Daoy (cell line): ENCODE results near the gene BIN2.

GRCh38 chr12:51240523-51241768 is 2.3 kb downstream of the DAZAP2 start:
- RAMPAGE, long total RNA: no peak

DNA sequence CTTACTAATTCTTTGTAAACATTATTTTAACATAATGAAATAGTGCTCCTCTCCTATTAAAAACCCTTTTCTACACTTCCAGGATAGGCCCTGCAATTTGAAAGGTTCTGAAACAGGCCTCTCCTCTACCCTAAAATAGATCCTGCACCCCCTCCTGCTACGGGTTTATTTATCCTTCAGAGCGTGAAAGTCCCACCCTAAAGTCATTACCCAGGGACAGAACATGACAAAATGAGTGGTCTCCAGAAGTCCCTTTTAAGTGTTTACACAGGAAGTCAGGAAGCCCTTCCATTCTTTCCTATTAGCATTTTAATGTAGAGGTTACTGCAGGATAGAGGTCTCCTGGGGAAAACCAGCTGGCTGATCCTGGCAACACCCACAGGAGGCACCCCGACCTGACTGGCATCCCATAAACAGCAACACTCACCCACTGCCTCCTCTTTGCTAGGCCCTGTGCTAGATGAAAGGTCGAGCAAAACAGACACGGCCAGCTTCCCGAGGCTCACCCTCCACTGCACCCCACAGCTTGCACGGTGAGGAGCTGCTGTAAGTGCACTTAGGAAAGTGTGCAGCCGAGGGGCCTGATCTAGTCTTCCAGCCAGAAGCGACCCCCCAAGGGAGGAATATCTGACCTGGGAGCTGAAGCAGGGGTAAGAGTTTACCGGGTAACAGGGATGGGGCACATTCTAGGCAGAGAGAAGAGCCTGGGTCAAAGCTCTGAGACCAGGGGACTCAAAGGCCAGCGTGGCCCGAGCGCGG is 8.9 kb downstream of the DAZAP2 start:
- RAMPAGE, long total RNA: no peak

- RAMPAGE, long total RNA: no peak
These were observed 5.0 kb downstream of the BIN2 start for GRCh38 chr12:51318818-51319517.

DNA sequence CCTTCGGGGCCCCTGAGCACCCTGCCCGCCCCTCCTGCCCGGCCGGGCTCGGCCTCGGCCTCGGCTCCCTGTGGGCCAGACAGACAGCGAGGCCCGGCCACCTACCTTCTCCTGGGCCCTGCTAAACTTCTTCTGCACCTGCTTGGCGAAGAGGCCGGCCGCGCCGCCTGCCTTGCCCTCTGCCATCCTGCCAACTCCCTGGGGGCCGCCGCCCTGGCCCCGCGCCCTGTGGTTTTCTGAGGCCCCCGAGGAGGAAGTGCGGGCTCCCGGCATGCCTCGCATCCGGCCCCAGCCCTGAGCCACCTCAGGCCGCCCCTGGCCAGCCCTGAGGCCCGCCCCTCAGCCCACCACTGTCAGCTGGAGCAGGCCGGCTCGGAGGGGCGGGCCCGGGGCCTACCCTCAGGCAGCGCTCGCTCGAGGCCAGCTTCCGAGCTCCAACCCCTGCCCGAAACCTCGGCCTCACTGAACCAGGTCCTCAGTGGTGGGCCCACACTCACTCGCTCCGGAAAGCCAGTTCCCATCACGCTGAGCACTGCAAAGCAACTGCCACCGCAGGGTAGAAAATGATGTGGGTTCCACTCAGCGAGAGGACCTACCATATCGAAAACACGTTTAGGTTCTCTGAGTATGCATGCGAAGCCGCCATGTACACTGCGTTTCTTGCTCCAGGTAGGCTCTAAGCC is at the start of gene BIN2:
Gene BIN2, minus strand, starts transcription at position 258 of the 683 bp plus-strand sequence.
- RAMPAGE, long total RNA: no peak

DNA sequence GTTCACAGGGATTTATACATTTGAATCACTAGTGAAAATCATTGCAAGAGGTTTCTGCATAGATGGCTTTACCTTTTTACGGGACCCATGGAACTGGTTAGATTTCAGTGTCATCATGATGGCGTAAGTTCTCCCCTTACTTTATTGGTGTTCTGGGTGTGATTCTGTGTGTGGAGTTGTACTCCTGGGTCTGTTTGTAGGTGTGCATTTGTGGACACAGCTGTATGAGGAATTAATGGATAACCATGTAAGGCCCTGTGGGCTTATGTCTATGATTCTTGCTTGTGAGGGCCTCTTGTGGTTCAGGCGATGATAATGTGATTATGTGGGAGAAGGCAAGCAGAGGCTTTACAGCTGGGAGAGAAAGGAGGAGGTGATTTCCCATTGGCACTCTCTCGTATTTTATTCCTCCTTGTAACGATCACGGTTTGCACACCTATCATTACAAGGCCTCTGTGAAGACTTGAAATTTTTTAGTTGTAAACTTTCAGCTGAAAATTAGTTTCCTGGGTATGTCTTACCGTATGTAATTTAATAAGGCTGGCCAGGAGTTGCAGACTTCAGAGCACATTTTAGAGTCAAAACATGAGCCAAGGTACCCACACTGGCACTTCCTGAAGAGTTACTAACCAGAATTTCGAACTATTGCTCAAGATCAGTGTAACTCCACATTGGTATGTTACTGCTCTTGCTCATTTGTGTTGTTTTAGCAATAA is 96.2 kb downstream of the SCN8A start:
- RAMPAGE, long total RNA: no peak

DNA sequence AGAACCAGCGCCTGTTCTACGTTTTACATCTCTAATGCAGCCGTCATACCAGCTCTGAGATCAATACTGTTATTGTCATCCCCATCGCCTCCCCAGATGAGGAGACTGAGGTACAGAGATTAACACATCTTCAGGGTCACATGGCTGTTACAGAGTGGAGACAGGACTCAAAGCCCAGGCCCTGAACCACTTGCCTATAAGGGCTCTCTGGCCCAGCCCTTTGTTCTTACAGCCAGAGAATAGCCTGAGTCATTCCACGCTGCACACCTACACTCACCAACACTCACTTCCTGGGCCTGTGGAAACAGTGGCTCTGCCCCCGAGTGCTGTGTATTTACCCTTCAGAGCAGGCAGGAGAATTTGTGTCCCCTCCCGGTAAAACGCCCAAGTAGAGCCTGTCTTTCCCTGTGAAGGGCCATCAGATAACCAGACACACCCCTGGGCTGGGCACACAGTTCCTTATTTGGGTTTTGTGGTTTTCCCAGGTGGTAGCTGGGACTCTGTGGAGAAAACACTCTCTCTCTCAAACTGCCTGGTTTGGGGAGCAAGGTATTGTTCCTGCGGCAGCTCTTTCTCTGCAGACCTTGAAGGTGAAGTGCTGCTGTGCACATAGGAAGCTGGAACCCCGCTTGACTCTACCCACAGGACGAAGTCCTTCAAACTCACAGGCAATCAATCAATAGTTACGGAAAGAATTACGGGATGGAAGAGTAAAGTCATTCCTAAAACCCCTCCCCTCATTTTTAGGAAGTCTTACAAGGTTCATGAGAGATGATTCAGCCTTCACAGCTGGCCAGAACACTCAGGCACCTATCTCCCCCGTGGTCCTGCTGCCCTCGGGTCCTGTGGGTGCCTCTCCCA is 13.3 kb upstream of the TMDD1 start:
- RAMPAGE, long total RNA: no peak

DNA sequence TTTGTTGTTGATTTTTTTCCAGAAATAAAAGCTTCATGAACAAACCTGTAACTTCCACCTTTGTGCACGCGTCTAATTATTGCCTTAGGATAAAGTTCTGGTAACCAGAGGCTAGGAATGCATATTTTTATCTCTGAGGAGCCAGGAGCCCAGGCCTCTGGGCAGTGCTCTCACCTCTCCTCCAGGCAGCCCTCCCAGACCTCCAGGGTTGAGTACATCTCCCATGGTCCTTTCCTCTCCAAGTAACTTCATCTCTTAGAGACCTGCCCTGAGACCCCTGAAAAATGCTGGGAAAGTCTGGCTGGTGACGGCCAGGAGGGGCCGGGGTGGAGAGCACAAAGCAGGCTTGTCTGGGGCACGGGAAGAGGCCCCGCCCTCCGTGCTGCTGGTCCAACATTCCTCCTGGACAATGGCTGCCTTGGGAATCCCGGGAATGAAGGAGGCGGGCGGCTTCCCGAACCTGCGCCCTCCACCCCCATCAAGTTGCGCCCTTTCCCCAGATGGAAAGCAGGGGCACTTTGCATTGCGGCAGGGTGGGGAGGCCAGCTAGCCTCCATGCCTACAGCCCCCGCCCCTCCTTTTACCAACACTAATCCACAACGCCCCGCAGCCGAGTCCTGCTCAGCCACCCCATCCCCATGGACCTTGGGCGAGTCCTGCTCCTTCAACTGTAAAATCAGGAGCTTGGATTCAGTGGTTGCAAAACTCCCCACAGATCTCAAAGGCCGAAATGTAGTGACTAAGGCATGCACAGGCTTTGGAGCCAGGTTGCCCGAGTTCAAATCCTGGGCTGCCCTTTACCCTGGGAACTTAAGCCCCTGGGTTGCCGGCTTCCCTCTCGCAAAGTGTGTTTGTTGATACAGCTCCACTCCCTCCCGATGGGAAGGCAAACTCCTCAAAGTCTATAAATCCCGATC is 7.4 kb upstream of the FIGNL2 start:
- RAMPAGE, long total RNA: no peak

- RAMPAGE, long total RNA: no peak
These were observed 2.4 kb upstream of the ACVRL1 start for GRCh38 chr12:51904750-51905401.

GRCh38 chr12:51909953-51910500 is 2.7 kb downstream of the ACVRL1 start:
- RAMPAGE, long total RNA: no peak

- RAMPAGE, long total RNA: no peak
These were observed 6.0 kb downstream of the ACVRL1 start for GRCh38 chr12:51913067-51913953.

DNA sequence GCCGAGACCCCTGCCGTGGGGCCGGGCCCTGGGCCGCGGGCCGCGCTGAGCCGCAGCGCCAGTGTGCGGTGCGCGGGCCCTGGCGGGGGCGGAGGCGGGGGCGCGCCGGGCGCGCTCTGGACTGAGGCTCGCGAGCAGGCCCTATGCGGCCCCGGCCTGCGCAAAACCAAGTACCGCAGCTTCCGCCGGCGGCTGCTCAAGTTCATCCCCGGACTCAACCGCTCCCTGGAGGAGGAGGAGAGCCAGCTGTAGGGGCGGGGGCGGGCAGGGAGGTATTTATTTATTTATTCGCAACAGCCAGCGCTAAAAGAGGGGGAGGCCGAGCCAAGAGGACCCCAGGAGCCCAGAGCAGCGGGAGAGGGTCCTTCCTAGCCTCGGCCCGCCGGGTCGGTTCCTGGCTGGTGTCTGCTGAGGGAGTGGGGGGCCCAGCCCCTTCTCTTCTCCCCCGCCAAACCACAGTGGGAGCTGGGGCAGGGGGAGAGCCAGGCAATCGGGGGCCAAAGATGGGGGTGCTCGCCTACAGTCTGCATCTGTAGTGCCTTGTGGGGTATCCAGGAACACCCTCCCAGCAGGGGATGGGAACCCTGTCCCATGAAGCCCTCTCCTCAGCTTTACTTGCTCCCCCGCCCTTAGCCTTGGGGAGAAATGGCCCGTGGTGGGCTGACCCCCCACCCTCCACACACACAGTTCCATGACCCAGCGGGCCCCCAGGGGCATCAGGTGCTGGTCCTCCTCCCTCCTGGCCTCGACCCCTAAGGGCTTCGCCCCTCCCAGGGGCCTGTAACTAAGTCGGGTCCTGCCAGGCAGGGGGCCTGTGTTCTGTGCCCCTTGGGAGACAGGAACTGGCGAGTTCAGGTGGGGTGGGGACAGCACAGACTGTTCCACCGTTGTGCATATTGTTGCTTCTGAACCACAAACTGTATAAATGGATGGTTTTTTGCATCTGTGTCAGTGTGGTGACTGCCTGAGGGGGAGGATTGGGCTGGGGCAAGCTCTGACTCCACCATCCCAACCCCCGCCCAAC is 8.5 kb downstream of the TAMALIN start:
- RAMPAGE, long total RNA: no peak

GRCh38 chr12:52022998-52023268 is 16.2 kb downstream of the TAMALIN start:
- RAMPAGE, long total RNA: no peak

DNA sequence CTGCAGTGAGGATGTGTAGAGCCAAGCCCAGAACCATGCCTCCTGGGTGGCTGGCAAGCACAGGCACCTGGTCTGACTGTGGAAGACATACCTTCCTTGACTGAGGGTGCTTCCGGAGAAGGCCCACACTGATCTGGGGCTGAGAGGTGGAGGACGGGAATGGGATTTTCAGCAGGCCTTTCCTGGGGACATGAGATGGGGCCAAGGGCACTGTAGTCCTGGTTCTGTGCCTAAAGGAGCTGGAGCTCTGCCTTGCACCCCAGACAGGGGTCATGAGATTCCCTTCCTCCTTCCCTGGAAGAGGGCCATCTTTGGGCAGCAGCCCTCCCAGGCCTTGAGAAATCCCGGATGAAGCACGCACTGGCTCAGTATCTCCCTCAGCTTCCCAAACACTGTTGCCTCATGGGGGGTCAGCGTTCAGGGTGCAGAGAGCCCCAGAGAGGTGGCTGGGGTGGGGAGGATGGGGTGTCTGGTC is 8.6 kb upstream of the NR4A1 start:
- RAMPAGE, long total RNA: no peak

- RAMPAGE, long total RNA: no peak
These were observed 8.2 kb upstream of the NR4A1 start for GRCh38 chr12:52043056-52043413.

DNA sequence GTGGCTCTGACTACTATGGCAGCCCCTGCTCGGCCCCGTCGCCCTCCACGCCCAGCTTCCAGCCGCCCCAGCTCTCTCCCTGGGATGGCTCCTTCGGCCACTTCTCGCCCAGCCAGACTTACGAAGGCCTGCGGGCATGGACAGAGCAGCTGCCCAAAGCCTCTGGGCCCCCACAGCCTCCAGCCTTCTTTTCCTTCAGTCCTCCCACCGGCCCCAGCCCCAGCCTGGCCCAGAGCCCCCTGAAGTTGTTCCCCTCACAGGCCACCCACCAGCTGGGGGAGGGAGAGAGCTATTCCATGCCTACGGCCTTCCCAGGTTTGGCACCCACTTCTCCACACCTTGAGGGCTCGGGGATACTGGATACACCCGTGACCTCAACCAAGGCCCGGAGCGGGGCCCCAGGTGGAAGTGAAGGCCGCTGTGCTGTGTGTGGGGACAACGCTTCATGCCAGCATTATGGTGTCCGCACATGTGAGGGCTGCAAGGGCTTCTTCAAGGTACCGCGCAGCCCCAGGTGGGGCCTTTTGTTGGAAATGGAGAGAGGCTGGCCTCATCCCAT is 3.5 kb downstream of the NR4A1 start:
- RAMPAGE, long total RNA: no peak

GRCh38 chr12:52146649-52148049 is 44.7 kb downstream of the KRT80 start:
- RAMPAGE, long total RNA: no peak

GRCh38 chr12:52185577-52186010 is 6.2 kb downstream of the KRT80 start:
- RAMPAGE, long total RNA: no peak

GRCh38 chr12:52202992-52203802 is 11.4 kb upstream of the KRT80 start:
- RAMPAGE, long total RNA: no peak

DNA sequence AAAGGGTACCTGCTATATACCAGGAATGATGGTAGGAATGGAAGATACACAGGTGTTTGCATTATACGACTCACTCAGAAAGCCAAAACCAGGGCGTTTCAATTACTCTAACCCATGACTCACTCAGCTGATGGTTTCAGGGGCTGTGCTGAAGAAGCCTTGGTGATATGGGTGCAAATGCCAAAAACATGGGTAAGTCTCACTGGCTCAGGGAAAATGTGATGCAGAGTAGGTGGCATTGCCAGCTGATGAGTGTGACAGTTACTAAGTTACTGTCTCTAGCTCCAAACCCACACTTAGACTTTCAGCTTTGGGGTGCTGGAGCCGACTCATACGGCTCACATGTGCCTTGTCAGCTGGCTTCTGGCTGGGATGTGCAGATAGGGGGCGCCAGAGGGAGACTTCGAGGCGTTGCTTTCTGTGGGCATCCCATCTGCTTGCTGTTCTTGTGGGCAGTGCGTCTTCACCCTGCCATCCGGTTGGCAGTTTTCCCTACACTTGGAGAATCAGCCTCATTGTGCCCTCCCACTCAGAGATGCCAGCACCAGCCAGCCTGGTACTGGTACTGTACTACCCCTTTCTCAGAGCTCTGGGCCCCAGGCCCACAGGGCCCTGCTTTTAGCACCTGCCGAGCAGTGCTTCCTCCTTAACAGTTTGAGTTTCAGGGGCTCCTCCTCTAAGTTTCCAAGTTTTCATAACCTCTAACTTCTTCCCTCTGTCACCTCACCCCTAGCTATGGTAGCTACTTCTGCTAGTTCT is 11.0 kb upstream of the KRT7 start:
- RAMPAGE, long total RNA: no peak

DNA sequence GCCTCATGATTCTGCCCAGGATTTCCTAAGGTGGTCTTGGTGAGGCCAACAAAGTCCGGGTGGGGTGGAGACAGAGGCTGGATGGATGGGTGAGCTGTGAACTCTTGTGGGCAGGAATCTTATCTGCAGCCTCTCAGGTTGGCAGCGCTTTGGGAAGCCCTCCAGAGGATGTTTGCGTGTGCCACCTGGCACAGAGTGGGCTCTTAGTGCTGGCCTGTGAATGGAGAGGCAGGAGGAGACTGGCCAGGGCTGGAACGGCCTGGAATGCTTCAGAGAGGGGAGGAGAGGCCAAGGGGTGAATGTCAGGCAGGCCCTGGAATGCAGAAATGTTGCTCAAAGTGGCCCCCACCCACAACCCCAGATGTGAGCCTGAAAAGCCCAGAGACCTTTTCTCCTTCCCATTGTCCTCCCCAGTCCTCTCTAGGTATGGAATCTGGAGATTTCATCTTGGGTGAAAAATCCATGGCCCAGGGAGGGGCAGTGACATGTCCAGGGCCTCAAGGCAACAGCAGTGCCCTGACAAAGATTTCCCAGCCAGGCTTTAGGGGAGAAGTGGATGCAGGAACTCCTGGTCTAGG is 2.1 kb upstream of the KRT7 start:
- RAMPAGE, long total RNA: no peak